ENCODE results near the gene TOP3B.

GRCh38 chr22:21698233-21699379 lies 32.8 kb downstream of the PPIL2 start:
- RRBS = 69% methylated on average over 3 of the region's 26 CpGs

- RRBS = no CpG with 5 or more reads among the region's 7 CpGs
Measured at GRCh38 chr22:21760504-21761807, 25.4 kb upstream of the YPEL1 start.

DNA sequence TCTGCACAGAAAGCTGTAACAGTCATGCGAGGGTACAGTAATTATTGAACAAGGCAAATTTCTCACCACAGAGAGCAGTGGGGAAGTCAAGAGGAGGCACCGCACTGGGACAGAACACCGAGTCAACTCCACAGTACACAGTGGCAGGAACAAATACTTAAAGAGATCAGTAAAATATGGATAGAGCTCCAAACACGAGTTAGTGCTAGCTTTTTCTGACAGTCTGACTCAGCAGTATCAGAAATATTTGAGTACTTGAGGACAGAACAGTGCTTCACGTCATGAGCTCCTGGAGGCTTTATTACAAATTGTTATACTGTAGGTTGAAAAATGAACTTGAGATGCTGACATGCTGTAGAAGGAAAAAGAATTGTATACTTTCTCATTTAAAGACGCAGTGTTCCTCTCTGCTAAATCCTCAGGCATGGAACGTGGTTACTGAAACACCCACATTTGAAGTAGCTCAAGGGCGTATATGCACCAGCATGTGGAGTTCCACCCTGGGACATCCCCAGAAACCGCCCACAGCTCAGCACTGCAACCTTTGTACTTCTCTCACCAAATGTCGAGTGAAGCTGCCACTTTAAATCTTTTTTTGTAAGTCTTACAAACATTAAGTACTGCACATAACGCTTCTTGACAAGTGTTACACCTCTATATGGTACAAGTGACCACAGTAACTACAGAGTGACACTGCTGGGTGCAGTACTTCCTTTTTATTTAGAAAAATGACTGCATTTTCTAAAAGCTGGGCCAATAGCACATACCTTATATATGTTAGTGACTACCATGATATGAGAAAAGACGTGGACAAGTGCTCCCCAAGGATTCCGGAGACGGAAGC lies 27.5 kb upstream of the YPEL1 start:
- RRBS = no CpG with 5 or more reads among the region's 14 CpGs

- RRBS = no CpG with 5 or more reads among the region's 17 CpGs
Measured at GRCh38 chr22:21766658-21767563, 31.3 kb upstream of the YPEL1 start.

- RRBS = no CpG with 5 or more reads among the region's 3 CpGs
Measured at GRCh38 chr22:21831981-21833007, 35.2 kb downstream of the MAPK1 start.

DNA sequence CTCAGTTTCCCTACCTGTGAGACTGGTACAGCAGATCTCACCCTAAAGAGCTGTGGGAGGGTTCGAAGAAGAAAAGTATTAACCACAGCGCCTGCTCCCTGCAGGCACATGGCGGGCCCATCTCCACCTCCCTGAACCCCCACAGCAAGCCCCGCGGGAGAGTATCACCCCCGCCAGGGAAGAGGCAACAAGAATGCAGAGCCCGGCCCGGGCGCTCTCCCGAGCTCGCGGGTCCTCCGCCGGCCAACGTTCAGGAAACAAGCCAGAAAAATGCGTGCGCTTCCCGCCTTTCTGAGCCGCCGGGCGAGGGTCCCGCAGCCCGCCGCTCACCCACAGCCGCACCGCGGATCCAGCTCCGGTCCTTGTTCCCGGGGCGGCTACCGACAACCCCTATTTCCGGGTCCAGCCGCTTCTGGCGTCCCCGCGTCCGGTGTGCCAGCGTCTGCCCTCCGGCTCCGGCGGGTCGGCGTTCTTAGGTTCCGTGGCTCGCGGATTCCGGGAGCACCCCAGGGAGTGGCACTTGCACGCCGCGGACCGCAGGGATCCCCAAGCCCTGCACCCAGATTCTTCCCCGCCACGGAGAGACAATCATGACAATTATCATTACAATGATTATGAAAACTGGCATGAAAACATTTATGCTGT lies at the start of gene TOP3B:
TOP3B (minus strand) TSS at position 388 of the 645 bp plus-strand sequence.
- RRBS = 1% methylated on average over 21 of the region's 53 CpGs

DNA sequence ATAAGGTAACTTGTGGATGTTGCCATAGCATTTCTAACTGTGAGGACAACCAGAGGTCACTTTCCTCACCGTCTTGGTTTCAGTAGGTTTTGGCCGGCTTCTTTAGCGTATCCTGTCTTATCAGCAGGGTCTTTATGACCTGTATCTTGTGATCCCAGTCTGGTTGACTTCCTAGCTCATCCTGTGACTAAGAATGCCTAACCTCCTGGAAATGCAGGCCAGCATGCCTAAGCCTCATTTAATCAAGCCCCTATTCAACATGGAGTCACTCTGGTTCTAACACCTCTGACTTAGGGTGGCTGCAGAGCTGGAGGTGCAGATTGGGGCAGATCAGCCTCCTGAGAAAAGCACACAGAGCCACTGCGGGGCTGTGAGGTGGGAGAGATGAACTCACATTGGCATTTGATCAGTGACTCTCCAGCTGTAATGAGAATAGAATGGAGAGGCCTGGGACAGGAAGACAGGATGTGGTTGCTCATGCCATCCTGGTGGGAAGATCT lies 41.1 kb upstream of the TOP3B start:
- RRBS = no CpG with 5 or more reads among the region's 4 CpGs

DNA sequence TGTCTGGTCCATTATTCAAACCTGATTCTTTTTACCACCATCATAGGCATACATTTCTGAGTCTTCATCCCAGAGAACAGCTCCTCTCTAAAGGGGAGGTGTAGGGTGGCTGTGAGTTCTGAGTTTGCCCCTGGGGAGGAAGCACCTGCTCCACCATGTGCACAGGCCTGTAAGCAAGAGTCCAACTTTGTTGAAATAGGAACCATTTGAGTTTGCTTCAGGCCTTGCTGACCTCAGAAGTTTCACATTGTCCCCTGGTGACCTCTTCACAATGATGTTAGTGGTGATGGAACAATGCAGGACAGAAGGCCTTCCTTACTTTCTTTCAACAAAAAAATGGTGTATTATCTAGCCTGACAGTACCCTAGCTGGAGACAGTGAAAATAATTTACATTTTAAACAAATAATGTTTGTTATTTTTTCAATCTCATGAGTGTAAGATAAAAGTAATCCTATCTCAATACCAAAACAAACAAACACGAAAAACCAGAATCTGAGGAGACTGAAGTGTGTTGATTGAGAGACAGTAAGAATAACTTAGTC lies 54.7 kb upstream of the TOP3B start:
- RRBS = no CpG with 5 or more reads among the region's 1 CpG

- RRBS = no CpG with 5 or more reads among the region's 5 CpGs
Measured at GRCh38 chr22:22061448-22061970, 78.9 kb upstream of the TOP3B start.

DNA sequence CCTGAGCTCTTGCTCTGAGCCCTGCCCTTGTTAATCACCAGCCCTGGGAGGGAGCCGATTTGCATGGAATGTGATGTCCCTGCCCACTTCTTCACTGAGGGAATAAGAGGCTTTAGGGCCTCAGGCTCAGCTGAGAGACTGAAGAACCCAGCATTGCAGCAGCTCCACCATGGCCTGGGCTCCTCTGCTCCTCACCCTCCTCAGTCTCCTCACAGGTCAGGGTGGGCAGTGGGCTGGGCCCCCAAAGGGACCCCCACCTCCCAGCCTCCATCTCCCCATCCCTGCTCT lies 98.4 kb downstream of the VPREB1 start:
- RRBS = no CpG with 5 or more reads among the region's 1 CpG

DNA sequence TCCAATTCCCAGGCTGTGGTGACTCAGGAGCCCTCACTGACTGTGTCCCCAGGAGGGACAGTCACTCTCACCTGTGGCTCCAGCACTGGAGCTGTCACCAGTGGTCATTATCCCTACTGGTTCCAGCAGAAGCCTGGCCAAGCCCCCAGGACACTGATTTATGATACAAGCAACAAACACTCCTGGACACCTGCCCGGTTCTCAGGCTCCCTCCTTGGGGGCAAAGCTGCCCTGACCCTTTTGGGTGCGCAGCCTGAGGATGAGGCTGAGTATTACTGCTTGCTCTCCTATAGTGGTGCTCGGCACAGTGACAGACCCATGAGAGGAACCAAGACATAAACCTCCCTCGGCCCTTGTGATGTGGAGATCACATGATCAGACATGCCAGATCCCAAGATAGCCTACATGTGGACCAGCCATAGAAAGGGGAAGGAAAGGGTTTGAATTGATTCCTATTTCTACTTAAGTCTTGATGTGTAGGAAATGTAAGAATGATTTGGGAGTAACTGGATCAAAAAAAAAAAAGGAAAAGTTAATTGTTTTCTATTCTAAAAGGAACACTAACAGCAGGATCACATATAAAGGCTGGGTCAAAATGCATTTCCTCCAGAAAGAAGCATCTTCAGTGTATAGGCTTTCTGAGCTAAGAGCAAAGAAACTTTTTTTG lies 125.3 kb downstream of the VPREB1 start:
- RRBS = no CpG with 5 or more reads among the region's 4 CpGs

- RRBS = no CpG with 5 or more reads among the region's 1 CpG
Measured at GRCh38 chr22:22394792-22395123, 113.8 kb downstream of the ZNF280B start.

- RRBS = no CpG with 5 or more reads among the region's 4 CpGs
Measured at GRCh38 chr22:22450476-22450879, 58.1 kb downstream of the ZNF280B start.

- RRBS = no CpG with 5 or more reads among the region's 18 CpGs
Measured at GRCh38 chr22:22558248-22558901, 690 bp downstream of the PRAME start.

GRCh38 chr22:22686486-22686873 lies 42.1 kb downstream of the GGTLC2 start:
- RRBS = no CpG with 5 or more reads among the region's 2 CpGs

DNA sequence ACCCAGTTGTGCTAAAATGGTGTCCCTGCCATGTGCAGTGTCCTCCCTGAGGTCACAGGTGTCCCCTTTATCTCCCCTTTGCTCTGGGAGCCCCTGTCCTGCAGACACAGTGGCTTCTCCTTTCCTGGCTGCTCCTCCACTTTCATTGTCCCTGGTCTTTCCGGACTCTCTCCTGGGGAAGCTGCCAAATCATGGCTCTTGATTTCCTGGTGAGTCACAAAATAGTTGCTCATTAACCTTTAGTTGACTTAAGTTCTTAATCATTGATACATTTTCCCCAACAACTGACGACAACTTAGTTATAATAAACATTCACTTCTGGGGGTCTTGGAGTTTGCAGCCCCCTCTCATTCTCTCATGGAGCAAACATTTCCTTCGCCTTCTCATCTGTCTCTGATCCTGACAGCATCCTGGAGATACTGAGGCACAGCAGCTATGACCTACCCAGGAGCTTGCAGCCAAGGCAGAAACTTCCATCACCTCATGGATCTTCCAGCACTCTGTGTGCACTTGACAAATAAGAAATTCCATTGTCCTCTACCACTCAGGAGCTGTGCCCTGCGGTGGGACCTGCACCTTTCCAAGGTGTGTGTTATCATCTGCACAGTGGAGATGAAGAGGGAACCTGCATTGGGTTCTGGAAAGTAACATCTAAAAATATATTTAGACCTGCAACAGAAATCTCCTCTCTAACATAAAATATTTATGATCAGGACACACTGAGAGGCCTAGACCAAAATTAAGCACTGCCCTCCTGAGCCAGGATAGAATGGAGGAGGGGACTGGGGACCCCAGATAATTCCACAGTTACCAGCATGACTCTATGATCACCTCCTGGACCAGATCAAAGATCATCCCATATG lies 49.0 kb downstream of the GGTLC2 start:
- RRBS = no CpG with 5 or more reads among the region's 4 CpGs

DNA sequence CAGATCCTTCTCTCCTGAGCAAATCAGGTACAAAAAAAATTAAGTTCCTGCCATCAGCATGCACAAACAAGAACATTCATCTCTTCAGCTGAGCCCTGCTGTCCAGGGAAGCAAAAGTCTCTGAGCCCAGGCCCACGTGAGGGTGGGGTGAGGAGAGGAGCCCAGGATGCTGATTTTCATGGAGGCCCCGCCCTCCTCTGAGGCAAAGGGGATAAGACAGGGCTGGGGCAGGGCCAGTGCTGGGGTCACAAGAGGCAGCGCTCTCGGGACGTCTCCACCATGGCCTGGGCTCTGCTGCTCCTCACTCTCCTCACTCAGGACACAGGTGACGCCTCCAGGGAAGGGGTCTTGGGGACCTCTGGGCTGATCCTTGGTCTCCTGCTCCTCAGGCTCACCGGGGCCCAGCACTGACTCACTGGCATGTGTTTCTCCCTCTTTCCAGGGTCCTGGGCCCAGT lies 53.3 kb downstream of the GGTLC2 start:
- RRBS = no CpG with 5 or more reads among the region's 7 CpGs

DNA sequence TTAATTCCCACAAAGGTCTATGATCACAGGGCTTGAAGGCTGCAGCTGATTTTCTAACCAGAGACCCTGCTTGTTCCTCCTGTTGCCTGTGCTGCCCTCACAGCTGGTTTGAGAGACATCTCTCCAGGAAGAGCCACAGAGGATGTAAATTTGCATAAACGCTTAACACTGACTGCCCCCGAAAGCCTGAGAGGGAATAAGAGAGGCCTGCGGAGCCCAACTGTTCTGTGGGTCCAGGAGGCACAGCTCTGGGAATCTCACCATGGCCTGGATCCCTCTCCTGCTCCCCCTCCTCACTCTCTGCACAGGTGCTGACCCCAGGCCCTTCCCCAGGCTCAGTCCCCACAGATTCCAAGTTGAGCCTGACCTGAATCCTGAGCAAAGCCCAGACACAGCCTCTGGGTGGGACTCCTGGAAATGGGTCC lies 102.8 kb downstream of the GGTLC2 start:
- RRBS = no CpG with 5 or more reads among the region's 3 CpGs

GRCh38 chr22:22753929-22754414 lies 109.6 kb downstream of the GGTLC2 start:
- RRBS = no CpG with 5 or more reads among the region's 3 CpGs

DNA sequence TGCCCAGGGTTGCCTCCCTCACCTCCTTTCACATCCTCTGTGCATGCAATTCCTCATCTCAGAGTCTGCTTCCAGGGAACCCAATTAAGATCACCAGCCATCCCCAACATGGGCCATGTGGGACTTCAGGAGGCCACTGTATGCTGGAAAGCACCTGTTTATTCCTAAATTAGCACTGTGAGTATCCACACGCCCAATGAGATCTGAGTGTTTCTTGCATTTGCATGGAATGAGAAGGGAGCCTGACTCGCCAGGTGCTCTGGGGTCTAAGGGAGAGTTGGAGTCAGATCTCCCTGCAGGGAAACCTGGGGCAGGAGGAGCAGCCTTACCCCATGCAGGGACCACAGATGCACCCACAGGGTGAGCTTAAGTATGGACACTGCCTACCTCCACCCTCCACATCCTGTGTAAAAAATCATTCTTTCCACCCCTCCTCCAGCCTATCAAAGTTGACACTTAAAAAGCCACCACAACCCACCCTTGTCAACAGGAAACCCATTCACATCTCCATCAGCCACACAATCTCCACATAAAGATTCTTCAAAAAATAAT lies 67.1 kb upstream of the IGLL5 start:
- RRBS = no CpG with 5 or more reads among the region's 2 CpGs